Right lobe of liver (tissue), 4 donors: ENCODE measurements around a stretch of chr6.

- PRO-cap, 4 experiments: no peak in any of the 4 experiments
- RAMPAGE, long total RNA, 2 experiments: no peak in any of the 2 experiments
These were observed 11.3 kb downstream of the TFAP2A start for GRCh38 chr6:10403540-10404100.

DNA sequence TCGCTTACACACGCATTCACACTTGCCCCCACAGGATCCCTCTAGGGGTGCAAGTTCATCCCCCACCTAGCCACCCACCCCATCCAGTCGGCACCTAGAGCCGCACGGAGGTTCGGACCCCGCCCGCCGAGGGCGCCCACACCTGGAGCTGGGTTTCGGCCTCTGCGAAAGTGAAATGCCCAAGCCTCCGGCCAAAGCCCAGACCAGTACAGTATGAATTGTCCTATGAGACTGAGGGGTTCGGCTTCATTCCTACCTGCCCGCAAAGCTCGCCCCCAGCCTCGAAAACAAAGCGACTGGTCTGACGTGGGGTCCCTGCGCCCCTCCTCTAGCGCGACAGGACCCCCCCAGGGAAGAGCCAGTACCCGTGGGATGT is 1.6 kb downstream of the TFAP2A start:
- PRO-cap, 4 experiments: no peak in any of the 4 experiments
- RAMPAGE, long total RNA, 2 experiments: no peak in any of the 2 experiments

- PRO-cap, 4 experiments: no peak in any of the 4 experiments
- RAMPAGE, long total RNA, 2 experiments: no peak in any of the 2 experiments
These were observed 1.2 kb upstream of the TFAP2A start for GRCh38 chr6:10415806-10416762.

DNA sequence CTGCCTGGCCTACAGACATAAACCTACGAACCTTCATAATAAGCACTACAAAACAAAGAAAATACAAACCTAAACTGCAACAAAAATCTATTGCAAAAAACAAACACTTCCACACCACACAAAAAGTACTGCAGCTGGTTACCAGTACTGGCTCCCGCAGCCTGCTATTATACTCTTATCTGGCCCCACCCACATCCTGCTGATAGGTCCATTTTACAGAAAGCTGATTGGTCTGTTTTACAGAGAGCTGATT is 39.4 kb upstream of the GCNT2 start:
- PRO-cap, 4 experiments: no peak in any of the 4 experiments
- RAMPAGE, long total RNA, 2 experiments: no peak in any of the 2 experiments

GRCh38 chr6:10528960-10529995 is 8.1 kb downstream of the GCNT2 start:
- PRO-cap, 4 experiments: peak in 4 of 4 experiments; most common plus-strand start chr6:10529764 (in 3); most common minus-strand start chr6:10529598 (in 4)
- RAMPAGE, long total RNA, 2 experiments: no peak in any of the 2 experiments

GRCh38 chr6:10558414-10559106 is 37.4 kb downstream of the GCNT2 start:
- PRO-cap, 4 experiments: peak in 2 of 4 experiments; most common plus-strand start chr6:10558678 (in 2)
- RAMPAGE, long total RNA, 2 experiments: no peak in any of the 2 experiments

DNA sequence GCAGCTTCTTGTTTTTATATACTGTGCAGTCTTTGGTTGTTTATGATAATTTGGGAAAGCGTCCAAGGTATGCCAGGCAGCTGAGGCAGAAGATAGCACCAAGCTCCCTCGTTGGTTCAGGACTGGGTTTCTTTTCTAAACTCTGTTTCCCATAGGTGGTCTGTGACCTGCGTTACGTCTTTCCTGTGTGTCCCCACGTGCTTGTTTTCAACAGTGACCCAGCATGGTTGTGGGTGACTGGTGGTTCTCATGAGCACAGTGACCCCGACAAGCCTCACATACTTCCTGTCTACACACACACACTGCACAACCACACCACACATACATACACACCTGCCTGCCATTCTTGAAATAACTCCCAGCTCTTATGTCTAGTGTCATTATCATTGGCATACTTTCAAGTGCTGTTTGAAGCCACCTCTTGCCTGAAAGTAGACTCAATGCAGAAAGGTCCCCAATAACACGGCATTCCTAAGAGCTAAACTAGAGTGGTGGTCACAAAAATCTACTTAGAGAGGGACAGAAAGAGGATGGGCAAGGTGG is 66.5 kb downstream of the GCNT2 start:
- PRO-cap, 4 experiments: no peak in any of the 4 experiments
- RAMPAGE, long total RNA, 2 experiments: no peak in any of the 2 experiments

DNA sequence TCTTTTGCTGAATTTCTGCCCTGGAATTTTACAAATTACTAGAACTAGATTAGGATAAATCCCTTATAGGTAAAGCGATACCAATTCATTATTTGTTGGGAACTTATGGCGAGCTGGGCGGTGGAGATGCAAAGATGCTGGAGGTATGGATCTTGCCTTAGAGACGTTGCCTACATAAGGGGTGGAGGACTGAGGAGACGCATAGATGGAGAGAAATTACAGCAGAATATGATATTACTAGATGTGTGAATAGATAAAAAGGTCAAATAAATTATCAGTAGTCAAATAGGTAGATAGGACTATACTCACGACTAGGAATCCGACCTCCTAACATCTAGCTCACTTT is 607 bp downstream of the PAK1IP1 start:
- PRO-cap, 4 experiments: no peak in any of the 4 experiments
- RAMPAGE, long total RNA, 2 experiments: no peak in any of the 2 experiments

DNA sequence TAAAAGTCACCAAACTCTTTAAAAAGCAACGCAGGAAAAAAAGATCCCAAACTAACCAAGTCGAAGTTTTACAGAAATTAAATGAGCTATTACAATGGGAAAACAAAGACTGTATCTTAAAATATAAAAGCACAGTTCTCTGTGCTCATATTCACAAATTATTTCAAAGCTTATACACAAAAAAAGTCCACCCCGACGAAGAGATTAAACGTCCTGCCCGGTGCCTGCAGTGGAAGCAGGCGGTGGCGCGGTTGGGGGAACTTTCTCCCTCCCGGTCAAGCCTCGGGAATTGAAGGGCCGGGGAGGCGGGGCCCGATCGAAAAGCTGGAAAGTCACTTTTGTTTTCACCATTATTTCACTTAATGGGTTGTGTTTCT is 1.1 kb downstream of the MAK start:
- PRO-cap, 4 experiments: no peak in any of the 4 experiments
- RAMPAGE, long total RNA, 2 experiments: no peak in any of the 2 experiments

GRCh38 chr6:10975913-10976114 is 68.3 kb downstream of the ELOVL2 start:
- PRO-cap, 4 experiments: no peak in any of the 4 experiments
- RAMPAGE, long total RNA, 2 experiments: no peak in any of the 2 experiments

DNA sequence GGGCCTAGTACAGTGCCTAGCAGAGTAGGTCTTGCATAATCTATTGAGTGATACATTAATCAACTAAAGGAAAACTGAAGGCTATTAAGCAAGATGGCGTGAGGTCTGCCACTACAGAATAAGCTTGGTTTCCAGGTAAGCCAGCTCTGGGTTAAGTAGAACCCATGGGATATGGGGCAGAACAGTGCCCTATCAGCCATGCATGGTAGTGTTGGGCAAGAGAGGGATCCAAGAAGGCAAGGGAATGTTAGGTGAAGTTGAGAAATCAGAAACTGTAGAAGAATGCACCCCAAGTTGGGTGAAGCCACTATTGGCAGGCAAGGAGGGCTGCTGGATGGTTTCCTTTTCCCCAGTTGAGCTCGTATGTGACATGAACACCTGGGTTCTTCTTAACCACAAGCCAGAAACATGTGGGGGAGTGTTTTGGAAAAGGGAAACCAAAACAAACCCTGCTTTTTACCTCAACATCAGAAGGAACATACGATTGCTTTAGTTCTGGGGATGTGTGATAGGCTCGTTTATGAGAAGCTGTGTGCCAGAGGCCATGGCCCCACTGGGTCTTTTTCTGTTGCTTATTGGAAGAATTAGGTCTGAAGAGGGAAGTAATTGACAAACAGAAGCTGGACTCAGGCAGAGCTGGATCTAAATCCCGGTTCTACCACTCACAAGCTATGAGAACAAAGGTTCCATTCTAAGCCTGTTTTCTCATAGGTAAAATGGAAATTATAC is 33.6 kb downstream of the NEDD9 start:
- PRO-cap, 4 experiments: no peak in any of the 4 experiments
- RAMPAGE, long total RNA, 2 experiments: no peak in any of the 2 experiments

DNA sequence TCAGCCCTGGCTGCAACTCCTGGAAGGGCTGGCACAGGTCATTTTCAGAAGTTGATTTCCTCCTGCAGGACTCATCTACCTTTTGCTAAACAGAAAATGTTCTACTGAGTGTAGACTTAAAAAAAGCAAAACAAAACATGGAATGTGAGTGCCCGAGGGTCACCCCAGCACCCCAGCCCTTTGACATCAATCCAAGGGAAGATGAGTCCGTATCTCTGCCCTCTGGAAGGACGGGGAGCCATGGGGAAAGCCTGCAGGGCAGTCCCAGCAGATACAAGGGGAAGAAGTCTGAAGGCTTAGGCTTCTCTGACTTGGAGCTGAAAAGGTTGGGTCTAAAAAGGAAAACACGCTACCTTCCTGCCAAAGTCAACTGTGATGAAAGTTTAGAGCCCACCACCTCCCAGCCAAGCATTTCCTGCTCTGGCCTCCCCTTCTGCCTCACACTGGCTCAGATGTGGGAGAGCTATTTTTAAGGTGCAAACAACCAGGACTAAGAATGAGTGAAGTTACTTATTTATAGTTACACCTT is 21.4 kb downstream of the NEDD9 start:
- PRO-cap, 4 experiments: no peak in any of the 4 experiments
- RAMPAGE, long total RNA, 2 experiments: no peak in any of the 2 experiments

- PRO-cap, 4 experiments: peak in 1 of 4 experiments; most common minus-strand start chr6:11214548 (in 1)
- RAMPAGE, long total RNA, 2 experiments: no peak in any of the 2 experiments
These were observed 17.9 kb downstream of the NEDD9 start for GRCh38 chr6:11214204-11215370.

GRCh38 chr6:11220132-11220675 is 12.3 kb downstream of the NEDD9 start:
- PRO-cap, 4 experiments: no peak in any of the 4 experiments
- RAMPAGE, long total RNA, 2 experiments: no peak in any of the 2 experiments

DNA sequence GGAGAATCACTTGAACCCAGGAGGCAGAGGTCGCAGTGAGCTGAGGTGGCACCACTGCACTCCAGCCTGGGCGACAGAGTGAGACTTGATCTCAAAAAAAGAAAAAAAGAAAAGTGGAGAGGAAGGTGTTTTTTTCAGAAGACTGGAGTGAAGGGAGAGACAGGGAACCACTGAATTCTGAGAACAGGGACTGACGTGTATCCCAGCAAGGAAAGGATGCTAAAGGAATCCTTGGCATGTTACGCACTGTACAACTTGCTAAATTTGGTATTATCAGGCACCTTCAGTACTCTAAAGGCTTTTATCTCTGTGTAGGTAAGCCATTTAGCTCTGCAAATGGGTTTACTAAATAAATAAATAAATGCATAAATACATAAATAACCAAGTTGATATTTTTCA is 4.0 kb downstream of the NEDD9 start:
- PRO-cap, 4 experiments: peak in 1 of 4 experiments; most common minus-strand start position 215 of the sequence (in 1)
- RAMPAGE, long total RNA, 2 experiments: no peak in any of the 2 experiments

- PRO-cap, 4 experiments: no peak in any of the 4 experiments
- RAMPAGE, long total RNA, 2 experiments: no peak in any of the 2 experiments
These were observed 41.0 kb upstream of the NEDD9 start for GRCh38 chr6:11273455-11273879.

DNA sequence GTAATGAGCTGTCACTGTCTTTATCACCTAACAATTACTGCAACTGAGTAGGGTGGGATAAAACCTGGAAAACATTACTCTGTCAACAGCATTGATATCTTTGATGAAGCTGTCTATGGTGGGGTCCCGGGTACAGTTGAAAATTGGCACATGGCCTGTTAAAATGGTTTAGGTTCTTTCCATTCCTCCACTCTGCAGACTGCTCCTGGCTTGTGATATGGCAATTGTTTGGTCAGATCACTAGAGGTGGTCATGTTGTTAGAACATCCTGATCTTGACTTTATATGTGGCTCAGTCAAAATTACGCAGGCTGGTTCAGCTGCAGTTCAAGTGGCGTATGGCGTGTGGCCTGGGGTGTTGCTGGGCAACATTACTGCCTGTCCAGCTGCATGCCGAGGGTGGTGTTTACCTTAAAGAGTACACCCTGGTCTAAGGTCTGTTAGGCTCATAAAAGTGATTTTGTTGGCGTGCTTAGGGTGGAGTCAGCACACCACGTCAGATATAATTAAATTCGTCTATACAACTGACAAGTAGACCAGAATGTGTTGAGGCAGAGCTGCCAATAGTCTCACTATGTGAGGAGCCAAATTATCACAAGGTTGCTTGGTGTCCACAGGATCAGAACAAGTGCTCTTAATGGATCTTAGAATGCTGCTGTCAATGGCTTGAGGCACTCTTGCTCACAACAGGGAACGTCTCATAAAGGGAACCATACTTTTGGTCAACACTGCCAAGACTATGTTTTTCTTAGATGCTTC is 55.6 kb upstream of the NEDD9 start:
- PRO-cap, 4 experiments: no peak in any of the 4 experiments
- RAMPAGE, long total RNA, 2 experiments: no peak in any of the 2 experiments

DNA sequence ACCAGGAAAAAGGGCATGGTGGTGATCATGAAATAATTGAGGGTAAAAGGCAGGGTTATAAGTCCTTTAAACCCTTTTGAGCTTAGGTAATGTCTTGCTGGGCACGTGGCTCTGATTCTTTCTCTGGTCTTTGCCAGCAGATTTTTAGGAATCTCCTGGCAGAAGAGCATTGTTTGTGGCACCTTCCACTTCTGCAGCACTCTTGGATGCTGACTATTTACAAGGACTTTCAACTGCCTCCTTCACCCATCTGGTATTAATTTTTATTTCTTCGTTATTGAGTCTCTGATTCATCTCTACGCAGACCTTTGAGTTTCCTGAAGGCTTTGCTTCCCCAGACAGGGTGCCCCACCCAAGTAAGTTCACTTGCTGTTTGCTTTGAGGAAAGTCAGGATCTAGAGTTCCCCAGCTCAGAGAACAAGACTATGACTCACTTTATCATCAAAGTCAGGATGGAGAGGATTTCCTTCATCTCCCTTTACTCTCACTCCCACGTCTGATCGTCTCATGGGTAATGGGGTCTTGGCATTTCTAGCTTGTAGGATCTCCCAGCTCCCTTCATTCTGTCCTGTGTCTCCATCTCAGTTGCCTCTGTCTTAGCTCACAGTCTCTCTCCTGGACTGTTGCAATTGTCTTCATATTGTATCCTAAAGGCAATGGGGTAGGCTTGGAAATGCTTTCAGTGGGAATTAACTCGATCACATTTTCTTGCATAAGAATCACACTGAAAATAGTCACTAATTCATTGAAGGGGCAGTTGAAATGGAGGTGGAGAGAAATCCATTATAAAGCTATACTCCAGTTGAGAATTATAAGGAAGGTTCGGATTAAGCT is 83.7 kb upstream of the NEDD9 start:
- PRO-cap, 4 experiments: no peak in any of the 4 experiments
- RAMPAGE, long total RNA, 2 experiments: no peak in any of the 2 experiments

- PRO-cap, 4 experiments: peak in 4 of 4 experiments; most common plus-strand start chr6:11357861 (in 1); most common minus-strand start chr6:11357390 (in 3)
- RAMPAGE, long total RNA, 2 experiments: no peak in any of the 2 experiments
These were observed 125.0 kb upstream of the NEDD9 start for GRCh38 chr6:11357275-11358052.

GRCh38 chr6:11367101-11368178 is 135.0 kb upstream of the NEDD9 start:
- PRO-cap, 4 experiments: peak in 3 of 4 experiments; most common plus-strand start chr6:11367763 (in 2); most common minus-strand start chr6:11367884 (in 2)
- RAMPAGE, long total RNA, 2 experiments: start-site peak on the minus strand in 2 of 2 experiments, at chr6:11367640-11367675 at its widest, 17 to 46 reads per replicate